Bile duct (tissue), 1 donor: Measurements from ENCODE around the genes NEUROD1 and FSIP2.

GRCh38 chr2:181223130-181223574 lies 234.0 kb upstream of the ITGA4 start:
- PRO-cap, result no peak

DNA sequence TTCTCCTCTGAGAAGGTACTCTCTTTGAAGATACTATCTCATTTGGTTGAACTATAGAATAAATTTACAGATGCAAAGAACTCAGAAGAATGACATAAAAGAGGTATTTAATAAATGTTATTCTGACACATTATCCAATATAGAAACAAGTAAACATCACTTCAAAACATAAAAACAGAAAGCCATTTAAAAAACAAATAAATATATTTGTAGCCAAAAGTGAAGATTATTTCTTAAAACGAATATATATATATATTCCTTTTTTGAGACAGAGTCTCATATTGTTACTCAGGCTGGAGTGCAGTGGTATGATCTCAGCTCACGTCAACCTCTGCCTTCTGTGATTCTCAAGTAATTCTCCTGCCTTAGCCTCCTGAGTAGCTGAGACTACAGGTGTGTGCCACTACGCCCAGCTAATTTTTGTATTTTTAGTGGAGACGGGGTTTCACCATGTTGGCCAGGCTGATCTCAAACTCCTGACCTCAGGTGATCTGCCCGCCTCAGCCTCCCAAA lies 149.7 kb upstream of the ITGA4 start:
- PRO-cap, result no peak

- PRO-cap, result no peak
Measured at GRCh38 chr2:181411039-181411551, 46.1 kb upstream of the ITGA4 start.

DNA sequence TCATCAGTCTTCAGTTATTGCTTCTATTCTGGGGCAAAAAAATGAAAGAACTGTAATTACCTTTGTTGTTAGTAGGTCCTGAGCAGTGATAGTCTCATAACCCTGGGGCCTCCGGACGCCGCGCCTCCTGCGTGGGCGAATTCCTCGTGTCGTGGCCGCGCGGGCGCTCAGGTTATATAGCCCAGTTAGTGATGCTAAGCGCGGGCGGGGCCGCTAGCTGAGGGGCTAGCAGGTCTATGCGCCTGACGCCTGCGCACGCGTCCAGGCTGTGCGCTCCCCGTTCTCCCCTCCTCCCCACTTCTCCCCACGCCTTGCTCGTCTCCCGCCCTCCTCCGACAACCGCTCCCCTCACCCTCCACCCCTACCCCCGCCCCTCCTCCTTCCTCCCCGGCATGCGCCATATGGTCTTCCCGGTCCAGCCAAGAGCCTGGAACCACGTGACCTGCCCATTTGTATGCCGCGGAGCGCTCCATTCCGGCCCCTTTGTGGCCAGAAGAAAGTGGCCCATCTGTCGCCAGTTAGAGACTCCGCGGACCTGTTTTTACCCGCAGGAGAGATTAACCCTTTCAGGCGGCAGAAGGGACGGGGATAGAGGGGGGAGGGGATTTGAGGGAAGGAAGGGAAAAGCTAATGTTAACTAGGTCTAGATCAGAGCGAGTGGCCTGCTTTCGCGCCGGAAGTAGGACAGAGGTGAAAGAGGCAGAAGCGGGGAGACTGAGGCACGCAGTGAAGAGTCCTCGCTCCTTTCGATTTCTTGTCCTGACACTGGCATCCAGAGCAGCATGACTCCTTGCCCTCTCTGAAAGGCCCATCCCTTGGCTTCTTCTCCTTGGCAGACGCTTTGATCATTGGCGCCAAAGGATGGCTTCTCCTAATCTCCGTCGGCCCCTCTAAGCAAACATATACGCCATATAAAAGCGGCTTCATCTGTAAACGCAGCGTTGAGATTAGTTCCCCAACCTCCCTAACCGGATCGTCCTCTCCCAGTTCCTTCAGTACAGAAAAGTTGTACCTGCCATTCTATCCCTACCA lies at the start of gene NEUROD1:
Gene NEUROD1, minus strand, starts transcription at position 148 of the 1,032 bp plus-strand sequence.
- PRO-cap, result no peak

GRCh38 chr2:181911662-181912186 lies 20.2 kb downstream of the ITPRID2 start:
- PRO-cap, result no peak

DNA sequence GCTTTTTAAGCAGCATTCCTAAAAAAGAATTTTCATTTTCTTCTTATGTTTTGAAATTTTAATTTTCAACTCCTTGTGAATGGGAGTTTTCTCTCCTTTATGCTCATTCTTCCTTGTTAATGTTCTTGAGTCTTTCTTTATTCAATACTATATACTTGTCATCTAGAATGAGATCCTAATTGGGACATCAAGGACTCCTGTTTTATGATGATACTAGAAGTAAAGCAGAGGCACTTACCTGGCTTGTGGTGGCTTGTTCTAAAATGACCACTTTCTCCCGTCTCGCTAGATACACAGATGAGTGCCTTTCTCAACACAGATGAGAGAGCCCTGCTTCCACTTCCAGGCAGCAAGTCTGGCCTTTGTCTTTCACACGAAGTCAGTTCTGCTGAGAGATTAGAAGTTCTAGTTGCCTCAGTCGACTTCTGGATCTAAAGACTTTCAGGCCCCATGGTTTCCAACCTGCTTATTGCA lies 70.2 kb downstream of the PPP1R1C start:
- PRO-cap, result no peak

DNA sequence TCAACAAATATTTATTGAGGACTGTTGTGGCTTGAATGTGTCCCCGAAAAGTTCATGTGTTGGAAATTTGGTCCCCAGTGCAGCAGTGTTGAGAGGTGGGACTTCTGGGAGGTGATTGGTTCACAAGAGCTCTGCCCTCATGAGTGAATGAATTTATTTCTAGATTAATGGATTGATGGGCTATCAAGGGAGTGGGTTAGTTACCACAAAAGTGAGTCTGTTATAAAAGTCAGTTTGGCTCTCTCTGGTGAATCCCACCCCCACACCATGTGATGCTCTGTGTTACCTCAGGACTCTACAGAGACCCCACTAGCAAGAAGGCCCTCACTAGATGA lies 46.8 kb upstream of the FRZB start:
- PRO-cap, result no peak

DNA sequence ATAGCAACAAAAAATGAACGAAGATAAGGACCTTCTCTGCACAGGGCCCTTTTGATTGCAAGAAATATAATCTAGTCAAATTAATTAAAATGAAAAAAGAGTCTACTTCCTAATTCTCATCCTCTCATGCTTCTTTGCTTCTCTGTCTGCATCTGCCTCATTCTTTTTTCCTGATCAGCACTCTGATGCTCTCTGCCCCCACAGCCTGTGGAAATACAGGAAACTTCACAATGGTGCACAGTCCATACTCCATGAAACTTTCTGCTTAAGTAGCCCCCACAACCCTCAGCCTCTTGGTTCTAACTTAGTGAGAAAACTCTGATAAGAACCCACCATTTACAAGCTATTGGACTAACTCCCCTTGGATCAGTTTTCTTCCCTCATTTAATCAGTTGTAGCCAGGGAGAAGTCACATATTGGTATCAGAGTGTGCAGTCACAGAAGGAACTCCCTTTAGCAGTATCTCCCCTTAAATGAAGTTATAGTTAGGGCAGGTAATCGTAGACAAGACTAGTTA lies 47.3 kb upstream of the FRZB start:
- PRO-cap, result no peak

GRCh38 chr2:182952532-182953344 lies 85.5 kb downstream of the NCKAP1 start:
- PRO-cap, result no peak

- PRO-cap, result no peak
Measured at GRCh38 chr2:183001980-183002790, 36.1 kb downstream of the NCKAP1 start.

- PRO-cap, result no peak
Measured at GRCh38 chr2:183013217-183014001, 24.8 kb downstream of the NCKAP1 start.

DNA sequence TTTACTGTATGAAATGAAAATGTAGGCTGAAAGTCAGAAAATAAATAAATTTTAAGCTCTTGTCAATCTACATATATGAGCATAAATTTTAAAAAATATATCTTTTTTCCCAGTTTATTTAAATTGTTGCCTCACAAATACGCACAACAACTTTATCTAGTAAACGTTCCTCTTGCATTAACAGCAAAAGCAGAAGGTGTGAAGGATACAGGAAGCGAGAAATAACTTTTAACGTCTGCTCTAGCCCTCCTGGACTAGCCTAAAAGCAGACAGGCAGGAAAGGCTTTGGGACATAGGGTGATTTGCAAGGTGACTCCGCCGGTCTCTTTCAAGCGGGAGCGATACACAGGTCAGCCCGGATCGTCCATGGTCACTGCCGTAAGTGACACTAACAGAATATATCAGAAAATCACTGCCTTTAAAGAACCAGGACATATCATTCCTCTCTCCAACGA lies 406 bp upstream of the DUSP19 start:
- PRO-cap, result no peak

- PRO-cap, result no peak
Measured at GRCh38 chr2:183123705-183124094, 543 bp upstream of the NUP35 start.

DNA sequence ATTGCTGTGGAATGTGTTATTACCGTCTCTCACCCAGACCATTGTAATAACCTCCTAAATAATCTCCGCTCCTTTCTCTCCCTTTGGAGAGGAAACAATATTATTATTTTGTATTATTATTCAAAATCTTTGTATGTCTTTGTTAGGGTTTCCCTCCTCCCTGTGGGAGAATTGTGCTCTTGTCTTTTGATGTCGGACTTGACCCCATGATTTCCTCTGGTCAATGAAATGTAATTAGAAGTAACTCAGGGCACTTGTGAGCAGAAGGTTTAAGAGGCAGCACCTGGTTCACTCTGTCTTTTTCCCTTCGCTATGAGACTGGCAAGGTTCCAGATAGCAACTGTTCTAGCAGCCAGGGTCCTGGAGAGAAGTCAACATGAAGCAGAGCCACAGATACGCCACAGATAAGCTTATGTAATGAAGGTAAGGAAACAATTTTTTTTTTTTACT lies 601.3 kb upstream of the ZNF804A start:
- PRO-cap, result no peak

- PRO-cap, result no peak
Measured at GRCh38 chr2:184659919-184660151, 61.5 kb downstream of the ZNF804A start.

- PRO-cap, result no peak
Measured at GRCh38 chr2:184972767-184973096, 374.4 kb downstream of the ZNF804A start.

DNA sequence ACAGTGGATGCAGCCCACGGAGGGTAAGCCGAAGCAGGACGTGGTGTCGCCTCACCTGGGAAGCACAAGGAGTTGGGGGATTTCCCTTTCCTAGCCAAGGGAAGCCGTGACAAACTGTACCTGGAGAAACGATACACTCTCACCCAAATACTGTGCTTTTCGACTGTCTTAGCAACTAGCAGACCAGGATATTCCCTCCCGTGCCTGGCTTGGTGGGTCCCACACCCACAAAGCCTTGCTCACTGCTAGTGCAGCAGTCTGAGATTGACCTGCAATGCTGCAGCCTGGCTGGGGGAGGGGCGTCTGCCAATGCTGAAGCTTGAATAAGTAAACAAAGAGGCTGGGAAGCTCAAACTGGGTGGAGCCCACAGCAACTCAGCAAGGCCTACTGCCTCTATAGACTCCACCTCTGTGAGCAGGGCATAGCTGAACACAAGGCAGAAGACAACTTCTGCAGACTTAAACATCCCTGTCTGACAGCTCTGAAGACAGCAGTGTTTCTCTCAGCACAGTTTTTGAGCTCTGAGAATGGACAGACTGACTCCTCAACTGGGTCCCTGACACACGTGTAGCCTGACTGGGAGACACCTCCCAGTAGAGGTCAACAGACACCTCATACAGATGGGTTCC lies 448.5 kb upstream of the FSIP2 start:
- PRO-cap, result no peak

DNA sequence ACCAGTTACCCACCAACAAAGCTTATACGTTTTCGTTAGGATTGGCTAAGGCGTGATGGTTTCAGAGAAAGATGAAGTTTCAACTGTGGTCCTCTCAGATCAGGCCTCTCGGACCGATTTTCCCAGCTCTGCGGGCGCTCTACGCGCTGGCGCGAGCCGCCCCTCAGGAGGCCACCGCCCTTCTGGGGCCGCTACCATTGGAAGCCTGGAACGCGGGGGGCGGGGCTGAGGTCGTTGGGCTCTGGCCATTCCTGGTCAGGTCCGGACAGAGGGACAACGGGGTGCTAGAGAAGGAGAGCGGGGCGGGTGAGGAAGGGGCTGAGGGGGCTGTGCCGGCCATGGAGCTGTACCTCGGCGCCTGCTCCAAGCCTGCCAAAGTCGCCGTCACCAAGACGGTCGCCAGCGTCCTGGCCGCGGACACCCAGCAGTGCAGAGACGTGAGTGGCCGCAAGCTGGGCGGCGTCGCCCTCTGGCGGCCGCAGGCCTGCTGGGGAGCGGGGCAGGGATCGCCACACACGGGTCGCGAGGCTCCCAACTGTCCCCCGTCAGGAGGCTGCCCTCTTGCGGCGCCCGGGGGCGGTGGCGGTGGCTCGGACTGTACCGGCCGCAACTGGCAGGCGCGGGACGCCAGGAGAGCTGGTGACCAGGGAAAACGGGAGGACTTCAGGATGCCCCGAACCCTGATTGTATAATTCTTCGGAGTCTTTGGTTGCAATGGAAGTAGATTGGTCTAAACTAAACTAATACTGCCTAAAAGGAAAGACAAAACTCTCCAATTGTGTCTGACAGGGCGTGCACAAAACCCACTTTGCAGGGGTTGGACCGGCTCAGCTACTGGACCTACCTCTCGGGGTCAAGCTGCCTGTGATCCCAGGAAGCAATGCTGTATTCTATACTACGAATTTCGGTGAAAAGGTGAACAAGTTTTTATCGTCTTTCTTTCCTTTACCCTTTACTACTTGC lies at the start of gene FSIP2:
Gene FSIP2, plus strand, starts transcription at position 248 of the 963 bp plus-strand sequence.
- PRO-cap, result no peak

GRCh38 chr2:186406663-186407064 lies 79.4 kb upstream of the ZC3H15 start:
- PRO-cap, result no peak

DNA sequence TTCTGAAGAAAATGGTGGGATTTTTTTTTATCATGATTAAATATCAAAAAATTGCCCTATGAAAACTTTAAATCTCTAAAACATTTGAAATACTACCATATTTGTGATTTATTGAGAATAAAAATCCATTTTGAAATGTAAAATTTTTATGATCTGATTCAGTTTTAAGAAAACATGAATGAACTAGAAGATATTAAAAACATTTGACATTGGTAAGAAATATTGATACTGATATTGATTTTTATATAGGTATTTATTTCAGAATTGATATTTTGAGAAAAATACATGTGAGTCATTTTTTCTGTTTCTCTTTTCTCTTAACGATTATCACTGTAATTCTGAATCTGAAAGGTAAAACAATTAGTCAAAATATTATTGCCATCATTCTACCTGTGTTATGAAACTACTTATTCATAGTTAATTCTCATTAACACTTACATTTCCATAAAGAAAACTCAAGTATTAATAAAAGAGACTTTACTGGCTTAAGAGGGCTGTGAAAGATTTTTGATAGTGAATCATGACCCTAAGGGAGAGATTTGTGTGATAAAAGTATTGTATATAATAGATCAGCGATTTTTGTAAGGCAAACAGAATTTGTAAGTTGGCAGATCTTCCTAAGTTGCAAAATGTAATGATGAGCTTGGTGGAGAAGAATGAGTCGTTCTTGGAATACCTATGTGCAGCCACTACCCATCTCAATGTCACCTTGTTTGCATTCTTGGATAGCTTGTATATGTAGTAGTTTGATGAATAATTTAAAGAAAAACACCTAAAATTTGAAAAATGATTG lies 14.2 kb upstream of the FAM171B start:
- PRO-cap, result no peak